ENCODE measurements around the gene AHSP.

DNA sequence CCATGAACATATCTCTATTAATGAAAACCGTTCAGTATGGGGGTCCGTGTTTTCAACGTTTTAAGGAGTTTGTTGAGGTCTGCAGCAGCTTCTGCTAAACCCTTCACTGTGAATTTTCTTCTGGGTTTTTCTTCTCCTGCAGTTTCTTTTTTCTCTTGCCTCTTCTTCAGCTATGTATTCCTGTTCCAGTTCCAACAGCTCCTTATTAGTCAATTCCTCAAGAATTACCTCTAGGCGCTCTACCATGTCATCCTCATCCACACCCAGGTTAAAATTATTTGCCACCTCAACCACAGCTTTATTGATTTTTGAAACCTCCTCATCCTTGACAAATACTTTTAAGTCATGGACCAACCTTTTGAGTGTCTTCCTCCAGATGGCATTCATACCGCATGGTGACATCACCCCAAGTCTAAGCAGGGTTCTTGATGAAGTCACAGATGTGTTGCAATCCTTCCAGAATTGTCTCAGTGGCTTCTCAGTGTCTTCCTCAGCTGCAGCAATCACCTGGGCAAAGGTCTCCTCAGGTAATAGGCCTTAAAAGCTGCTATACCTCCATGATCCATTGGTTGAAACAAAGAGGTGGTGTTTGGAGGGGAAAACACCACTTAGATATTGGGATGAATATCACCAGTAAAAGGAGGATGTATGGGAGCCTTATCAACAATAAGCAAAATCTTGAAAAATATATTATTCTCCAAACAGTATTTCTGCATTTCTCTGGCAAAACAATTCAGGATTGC lies 40.1 kb downstream of the BCL7C start:
- PRO-cap = no peak
- RAMPAGE, long total RNA = no peak

DNA sequence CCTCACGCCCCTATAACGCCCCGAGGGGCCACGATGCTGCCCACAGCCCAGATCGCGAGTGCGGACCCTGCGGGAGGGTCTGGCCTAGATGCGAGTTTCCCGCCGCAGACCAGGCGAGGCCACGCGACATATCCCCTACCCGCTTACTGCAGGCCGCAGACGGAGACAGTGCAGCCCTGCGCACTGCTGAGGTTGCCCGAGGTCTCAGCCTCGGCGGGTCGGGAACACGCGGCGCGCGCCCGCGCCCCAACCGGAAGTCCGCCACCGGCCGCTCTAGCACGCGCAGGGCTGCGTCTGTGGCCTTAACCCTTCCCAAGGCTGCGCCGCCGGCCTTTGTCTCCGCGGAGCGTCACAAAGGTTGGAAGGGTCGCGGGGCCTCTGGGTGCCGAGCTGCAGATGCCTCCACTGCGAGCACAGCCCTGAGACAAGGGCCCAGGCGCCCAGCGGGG lies 18.7 kb downstream of the BCL7C start:
- PRO-cap = bidirectional peak, plus-strand start at position 336 of the sequence, minus-strand start at position 185 of the sequence
- RAMPAGE, long total RNA = start-site peak on the plus strand centred at position 334 of the sequence, 17 bp wide, 36 and 9 reads in 2 replicates

GRCh38 chr16:30894559-30895524 lies 965 bp upstream of the BCL7C start:
- PRO-cap = no peak
- RAMPAGE, long total RNA = no peak

- PRO-cap = bidirectional peak, plus-strand start at chr16:30923880, minus-strand start at chr16:30923887; bidirectional peak, plus-strand start at chr16:30924433, minus-strand start at chr16:30924456; bidirectional peak, plus-strand start at chr16:30924564, minus-strand start at chr16:30924505
- RAMPAGE, long total RNA = no peak
Observed at GRCh38 chr16:30923761-30924988, 803 bp downstream of the FBXL19 start.

DNA sequence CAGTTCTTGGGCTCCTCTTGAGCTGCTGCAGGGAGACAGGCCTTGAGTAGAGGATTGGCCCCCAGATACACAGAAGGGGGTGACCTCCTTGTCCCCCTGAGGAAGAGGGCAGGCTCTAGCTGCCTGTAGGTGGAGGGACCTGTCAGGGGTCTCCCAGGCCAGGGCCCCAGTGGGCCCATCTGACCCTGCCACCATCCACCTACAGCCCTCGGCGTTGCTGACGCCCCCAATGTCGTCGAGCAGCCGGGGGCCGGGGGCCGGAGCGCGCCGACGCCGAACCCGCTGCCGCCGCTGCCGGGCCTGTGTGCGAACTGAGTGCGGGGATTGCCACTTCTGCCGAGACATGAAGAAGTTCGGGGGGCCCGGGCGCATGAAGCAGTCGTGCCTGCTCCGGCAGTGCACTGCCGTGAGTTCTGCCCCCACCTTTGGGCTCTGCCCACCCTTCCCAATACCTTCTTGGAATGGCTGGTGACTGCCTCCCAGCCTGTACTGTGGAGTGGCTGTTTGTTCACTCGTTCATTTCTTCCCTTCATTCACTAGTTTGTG lies 2.2 kb downstream of the FBXL19 start:
- PRO-cap = no peak
- RAMPAGE, long total RNA = no peak

- PRO-cap = no peak
- RAMPAGE, long total RNA = no peak
Observed at GRCh38 chr16:30952661-30953815, 4.2 kb downstream of the ORAI3 start.

GRCh38 chr16:31000668-31001454 lies 9.6 kb downstream of the STX1B start:
- PRO-cap = no peak
- RAMPAGE, long total RNA = no peak

DNA sequence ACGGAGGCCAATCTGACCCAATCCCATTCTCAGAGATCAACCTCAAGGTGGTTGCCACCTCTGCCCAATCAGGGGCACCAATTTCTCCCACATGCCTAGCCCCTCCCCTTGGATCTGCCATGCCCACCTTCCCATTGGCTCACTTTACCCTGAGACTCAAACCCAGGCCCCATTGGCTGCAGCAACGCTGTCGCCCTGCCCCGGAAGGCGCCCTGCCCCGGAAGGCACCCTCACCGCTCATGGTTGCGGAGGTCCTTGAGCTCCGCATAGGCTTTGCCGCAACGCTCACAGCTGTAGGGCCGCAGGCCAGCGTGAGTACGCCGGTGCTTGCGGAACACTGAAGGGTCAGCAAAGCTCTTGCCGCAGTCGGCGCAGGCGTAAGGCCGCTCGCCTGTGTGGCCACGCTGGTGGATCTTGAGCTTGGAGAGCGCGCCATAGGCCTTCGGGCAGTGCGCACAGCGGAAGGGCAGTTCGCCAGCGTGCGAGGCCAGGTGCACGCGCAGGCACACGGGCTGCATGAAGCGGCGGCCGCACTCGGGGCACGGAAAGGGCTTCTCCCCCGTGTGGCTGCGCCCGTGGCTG lies 10.4 kb downstream of the ZNF668 start:
- PRO-cap = no peak
- RAMPAGE, long total RNA = no peak

GRCh38 chr16:31129712-31130207 lies 5.8 kb downstream of the PRSS8 start:
- PRO-cap = no peak
- RAMPAGE, long total RNA = no peak

GRCh38 chr16:31142361-31143011 lies 7.0 kb upstream of the PRSS8 start:
- PRO-cap = bidirectional peak, plus-strand start at chr16:31142508, minus-strand start at chr16:31142212; unidirectional peak, plus-strand start at chr16:31142654; unidirectional peak, plus-strand start at chr16:31142680
- RAMPAGE, long total RNA = no peak

DNA sequence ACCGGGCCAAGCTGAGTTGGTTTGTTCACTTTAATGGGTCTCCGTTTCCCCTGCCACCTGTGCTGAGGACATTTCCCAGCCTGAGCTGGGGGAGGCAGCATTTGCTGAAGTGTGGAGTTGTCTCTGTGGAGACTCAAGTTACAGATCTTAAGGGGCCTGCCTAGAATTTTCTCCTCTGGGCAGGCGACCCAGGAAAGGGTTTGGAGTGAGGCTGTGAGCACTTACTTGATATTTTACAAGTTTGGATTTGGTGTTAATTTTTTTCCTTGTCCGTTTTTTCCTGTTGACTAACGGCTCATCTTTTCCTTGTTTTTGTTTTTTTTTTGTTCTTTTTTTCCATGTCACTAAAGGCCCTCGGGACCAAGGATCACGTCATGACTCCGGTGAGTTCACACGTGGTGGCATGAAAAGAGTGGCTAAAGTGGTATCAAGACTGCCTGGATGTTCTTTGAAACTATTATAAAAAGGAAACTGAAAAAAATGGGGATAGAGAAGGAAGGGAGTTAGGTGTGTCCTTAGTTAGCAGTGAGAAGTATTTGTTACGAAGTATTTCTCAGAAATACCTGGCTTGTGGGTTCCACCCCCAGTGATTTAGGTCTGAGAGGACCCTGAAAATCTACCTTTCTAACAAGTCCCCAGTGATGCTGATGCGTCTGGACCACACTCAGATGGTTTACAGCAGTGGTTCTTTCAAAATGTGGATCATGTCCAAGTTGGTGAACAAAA lies 8.2 kb downstream of the FUS start:
- PRO-cap = unidirectional peak, plus-strand start at position 105 of the sequence
- RAMPAGE, long total RNA = no peak

GRCh38 chr16:31195937-31196718 lies 6.4 kb downstream of the PYCARD start:
- PRO-cap = no peak
- RAMPAGE, long total RNA = no peak

- PRO-cap = no peak
- RAMPAGE, long total RNA = no peak
Observed at GRCh38 chr16:31356475-31356811, 1.5 kb downstream of the ITGAX start.

DNA sequence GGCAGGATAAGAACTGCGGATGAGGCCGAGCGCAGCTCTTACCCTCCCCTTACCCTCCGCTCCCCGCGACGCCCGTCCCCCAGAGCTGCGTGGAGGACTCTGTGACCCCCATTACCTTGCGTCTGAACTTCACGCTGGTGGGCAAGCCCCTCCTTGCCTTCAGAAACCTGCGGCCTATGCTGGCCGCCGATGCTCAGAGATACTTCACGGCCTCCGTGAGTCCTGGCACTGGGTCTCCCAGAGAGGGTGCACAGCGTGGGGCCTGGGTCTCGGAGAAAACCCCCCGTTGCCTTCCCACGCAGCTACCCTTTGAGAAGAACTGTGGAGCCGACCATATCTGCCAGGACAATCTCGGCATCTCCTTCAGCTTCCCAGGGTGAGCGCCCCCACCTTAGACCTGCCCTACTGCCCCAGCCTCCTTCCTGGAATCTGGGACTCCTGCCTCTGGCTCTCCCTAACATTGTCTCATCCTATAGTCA lies 17.4 kb downstream of the ITGAX start:
- PRO-cap = no peak
- RAMPAGE, long total RNA = no peak

- PRO-cap = bidirectional peak, plus-strand start at chr16:31477164, minus-strand start at chr16:31476984
- RAMPAGE, long total RNA = no peak
Observed at GRCh38 chr16:31477032-31477258, 5.0 kb downstream of the TGFB1I1 start.

DNA sequence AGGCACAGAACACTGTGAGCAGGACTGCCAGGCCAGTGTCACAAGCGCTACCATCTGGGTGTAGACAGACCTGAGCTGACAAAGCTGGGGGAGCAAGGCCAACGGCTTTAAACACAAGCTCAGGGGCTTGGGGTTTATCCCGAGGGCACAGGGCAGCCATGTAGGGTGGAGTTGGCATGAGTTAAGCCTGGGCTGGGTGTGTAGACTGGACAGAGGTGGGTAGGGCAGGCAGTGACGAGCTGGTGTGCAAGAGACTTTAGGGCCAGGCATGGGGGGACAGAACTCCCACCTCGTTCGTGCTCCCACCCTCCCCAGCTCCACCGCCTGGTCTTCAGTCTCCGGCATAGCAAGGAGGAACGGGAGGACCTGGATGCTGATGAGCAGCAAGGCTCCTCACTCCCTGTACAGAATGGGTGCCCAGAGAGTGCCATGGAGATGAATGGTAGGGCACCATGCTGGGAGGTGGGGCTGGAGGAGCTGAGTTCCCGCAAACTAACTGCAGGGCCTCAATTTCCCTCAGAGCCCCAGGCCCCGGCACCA lies 6.9 kb downstream of the SLC5A2 start:
- PRO-cap = no peak
- RAMPAGE, long total RNA = no peak

- PRO-cap = no peak
- RAMPAGE, long total RNA = no peak
Observed at GRCh38 chr16:31527797-31528456, at the start of gene AHSP. Gene AHSP (plus strand): TSS chr16:31527900.

GRCh38 chr16:31537259-31538095 lies 9.8 kb downstream of the AHSP start:
- PRO-cap = unidirectional peak, minus-strand start at chr16:31537711
- RAMPAGE, long total RNA = no peak

- PRO-cap = no peak
- RAMPAGE, long total RNA = no peak
Observed at GRCh38 chr16:31703095-31703643, 9.9 kb upstream of the KRBOX5 start.

DNA sequence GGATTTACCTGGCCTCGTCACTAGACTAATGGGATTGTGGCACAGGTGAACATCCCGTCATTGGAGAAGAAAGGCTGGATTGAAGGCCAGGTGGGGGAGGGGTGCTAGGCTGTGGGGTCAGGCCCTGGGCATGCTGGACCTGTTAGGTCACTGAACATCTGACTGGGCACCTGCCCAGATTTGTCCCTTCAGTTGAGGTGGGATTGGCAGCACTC lies 1.0 kb upstream of the KRBOX5 start:
- PRO-cap = no peak
- RAMPAGE, long total RNA = no peak